Metanephros (tissue), 2 donors: ENCODE data around the genes C11orf97 and PIWIL4.

GRCh38 chr11:93195639-93195978, 2.2 kb downstream of the SLC36A4 start:
- RAMPAGE, long total RNA: no peak

DNA sequence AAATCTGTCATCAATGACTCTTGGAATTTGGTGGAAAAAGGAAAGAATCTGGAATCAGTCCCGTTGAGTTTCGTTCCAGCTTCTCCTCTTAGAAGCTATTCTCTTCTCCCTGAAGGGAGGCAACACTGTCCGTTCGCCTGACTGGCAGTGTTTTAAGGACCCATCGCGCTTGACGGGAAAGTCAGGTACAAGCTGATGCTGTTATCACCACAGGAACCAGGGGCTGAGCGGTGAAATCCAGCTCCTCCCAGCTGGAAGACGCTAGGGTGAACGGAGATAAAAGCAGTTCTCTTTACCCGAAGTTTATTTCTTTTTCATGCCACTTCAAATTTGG, 667 bp upstream of the DEUP1 start:
- RAMPAGE, long total RNA: no peak

GRCh38 chr11:93479188-93479559, 64.0 kb downstream of the SMCO4 start:
- RAMPAGE, long total RNA: no peak

GRCh38 chr11:93667482-93667934, 6.0 kb downstream of the CEP295 start:
- RAMPAGE, long total RNA: no peak

- RAMPAGE, long total RNA: no peak
Measured at GRCh38 chr11:93715987-93716485, 25.3 kb downstream of the TAF1D start.

- RAMPAGE, long total RNA: no peak
Measured at GRCh38 chr11:93729264-93730274, 11.7 kb downstream of the TAF1D start.

- RAMPAGE, long total RNA: no peak
Measured at GRCh38 chr11:93732934-93734096, 8.0 kb downstream of the TAF1D start.

GRCh38 chr11:93736704-93737309, 4.5 kb downstream of the TAF1D start:
- RAMPAGE, long total RNA: no peak

GRCh38 chr11:93741762-93742488, 453 bp downstream of the C11orf54 start:
- RAMPAGE, long total RNA: no peak

DNA sequence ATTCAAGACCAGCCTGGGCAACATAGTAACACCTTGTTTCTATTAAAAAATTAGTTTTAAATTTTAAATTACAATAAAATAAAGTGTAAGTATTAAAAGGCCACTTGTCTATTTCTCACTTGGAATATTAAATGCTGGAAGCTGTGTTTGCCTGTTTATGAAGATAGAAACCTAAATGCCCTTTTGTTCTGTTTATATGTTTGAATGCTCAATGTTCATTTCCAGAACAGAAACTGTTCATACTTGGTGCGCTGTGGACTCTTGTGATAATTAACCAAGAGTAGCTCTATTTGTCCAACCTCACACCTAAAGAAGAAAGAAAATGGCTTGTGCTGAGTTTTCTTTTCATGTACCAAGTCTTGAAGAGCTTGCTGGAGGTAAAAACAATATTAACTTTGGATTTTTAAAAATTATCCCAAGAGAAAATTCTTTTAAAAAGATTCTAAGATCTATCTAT, 5.6 kb downstream of the C11orf54 start:
- RAMPAGE, long total RNA: no peak

DNA sequence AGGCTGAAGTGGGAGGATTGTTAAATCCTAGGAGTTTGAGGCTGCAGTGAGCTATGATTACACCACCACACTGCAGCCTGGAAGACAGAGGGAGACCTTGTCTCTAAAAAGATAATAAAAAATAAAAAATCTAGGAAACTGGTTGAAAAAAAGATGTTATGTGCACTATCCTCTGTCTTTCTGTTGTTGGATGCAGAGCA, 8.7 kb downstream of the MED17 start:
- RAMPAGE, long total RNA: no peak

DNA sequence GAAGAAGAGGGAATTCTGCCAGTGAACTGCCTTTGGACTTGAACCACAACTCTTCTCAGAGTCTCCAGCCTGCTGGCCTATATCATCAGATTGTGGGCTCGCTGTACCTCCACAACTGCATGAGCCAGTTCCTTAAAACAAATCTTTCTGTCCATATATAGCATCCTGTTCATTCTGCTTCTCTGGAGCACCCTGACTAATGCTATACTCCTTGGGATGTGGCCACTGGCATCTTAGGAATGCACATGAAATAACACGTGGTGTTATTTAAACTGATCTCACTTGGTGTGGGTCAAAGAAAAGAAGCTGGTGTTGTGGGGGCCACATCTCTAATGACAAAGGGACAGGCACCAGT, 58.3 kb upstream of the VSTM5 start:
- RAMPAGE, long total RNA: no peak

DNA sequence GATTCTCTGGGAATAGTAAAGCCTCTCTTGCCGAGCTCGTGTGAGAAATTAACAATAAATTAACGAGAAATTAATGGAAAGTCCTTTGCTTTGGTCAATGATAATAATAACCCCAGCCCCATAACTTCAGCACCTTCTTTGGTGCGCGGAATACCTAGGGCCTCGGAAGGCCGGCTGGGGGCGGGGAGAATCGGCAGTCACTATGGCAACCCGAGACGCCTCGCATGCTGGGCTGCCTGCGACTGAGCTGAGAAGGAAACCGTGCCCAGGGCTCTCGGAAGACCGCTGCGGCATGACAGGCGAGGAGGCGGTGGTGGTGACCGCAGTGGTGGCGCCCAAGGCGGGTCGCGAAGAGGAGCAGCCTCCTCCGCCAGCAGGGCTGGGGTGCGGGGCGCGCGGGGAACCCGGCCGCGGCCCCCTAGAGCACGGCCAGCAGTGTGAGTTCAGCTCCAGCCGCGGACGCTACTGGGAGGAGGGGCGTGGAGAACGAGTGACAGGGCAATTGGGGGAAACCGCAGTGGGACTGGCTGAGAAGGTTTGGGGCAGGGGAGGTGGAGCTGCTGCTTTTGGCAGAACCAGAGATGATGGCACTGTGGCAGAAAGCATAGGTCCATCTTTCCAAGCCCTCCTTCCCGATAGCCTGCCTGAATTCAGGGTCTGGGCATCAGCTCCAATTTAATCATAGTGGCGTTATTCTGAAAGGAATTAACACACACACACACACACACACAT, at the start of gene C11orf97:
C11orf97 (plus strand) TSS at position 225 of the 732 bp plus-strand sequence.
- RAMPAGE, long total RNA: no peak

DNA sequence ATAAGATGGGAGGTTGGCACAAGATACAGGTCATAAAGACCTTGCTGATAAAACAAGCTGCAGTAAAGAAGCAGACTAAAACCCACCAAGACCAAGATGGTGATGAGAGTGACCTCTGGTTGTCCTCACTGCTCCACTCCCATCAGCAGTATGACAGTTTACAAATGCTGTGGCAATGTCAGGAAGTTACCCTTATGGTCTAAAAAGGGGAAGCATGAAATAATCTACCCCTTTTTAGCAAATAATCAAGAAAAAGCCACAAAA, 8.8 kb upstream of the PIWIL4 start:
- RAMPAGE, long total RNA: no peak

GRCh38 chr11:94566975-94567745, at the start of gene PIWIL4:
Gene PIWIL4 (plus strand): TSS chr11:94567368.
- RAMPAGE, long total RNA: no peak

DNA sequence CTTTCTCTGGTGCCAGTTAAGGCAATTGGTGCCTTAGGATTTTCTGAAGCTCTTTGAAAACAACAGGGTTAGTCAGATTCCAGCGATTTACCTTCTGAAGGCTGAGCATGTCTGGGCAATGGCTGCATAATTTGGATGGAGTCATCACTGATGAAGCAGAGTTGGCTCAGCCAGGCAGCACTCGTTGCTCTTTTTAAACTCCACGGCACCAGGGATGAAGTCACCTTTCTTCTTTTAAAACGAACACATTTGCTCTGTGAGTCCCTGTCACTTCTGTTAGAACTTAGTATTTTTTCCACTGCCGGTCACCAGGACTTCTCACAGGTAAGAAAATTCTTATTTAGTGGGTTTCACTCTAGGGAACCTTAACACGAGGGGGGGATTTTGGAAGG, 61.9 kb upstream of the AMOTL1 start:
- RAMPAGE, long total RNA: no peak

- RAMPAGE, long total RNA: no peak
Measured at GRCh38 chr11:94788467-94788900, 20.3 kb downstream of the AMOTL1 start.

DNA sequence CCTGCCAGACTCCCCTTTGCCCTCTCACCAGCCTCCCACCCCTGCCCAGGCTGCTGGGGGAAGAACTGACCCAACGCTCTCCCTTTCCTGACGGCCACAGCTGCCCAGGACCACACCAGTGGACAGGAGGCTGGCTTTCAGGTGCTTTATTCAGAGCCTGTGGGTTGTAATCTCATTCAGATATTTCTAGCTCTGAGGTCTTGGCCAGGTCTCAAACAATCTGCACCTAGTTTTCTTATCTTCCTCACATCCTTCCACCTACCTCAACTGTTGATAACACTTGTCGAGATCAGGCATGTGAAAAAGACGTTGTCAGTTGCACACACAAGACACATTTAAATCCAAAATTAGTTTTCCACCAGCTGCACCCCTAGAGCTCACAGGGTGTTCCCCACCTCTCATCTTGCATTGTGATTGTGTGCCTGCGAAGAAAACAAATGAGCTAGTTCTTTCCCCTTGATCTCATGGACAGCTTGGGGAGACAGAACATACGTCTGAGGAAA, 1.6 kb downstream of the ENDOD1 start:
- RAMPAGE, long total RNA: no peak

DNA sequence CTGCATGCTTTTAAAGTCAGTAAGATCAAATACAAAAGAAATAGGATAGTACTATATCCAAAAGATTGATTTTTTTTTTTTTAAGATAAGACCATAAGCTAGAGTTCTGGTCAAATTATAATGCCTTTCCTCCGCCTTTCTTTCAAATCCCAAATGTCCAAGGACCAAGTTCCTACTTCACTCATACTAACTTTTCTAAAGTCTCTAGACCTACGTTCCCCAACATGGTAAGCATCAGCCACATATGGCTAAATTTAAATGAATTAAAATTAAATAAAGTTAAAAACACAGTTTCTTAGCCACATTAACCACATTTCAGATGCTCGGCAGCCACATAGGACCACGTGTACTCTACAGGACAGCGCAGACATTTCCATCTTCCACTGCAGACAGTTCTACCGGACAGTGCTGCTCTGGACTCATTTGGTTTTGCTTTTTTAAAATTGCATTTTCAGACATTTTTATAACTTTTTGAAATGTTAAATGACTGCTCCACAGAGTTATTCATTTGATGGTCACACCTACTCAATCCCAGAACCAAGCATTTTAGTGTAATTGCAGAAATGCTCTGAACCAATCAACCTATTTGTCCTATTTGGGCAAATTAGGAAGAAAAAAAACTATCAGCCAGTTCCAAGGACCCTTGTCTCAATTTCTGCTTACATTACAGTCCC, 34.5 kb downstream of the SESN3 start:
- RAMPAGE, long total RNA: no peak

GRCh38 chr11:95232151-95232786, 1.3 kb upstream of the SESN3 start:
- RAMPAGE, long total RNA: no peak